Mesenchymal stem cell of Wharton's jelly (primary cell): ENCODE data around the genes TIMM23, ZNF488 and FAM25C.

DNA sequence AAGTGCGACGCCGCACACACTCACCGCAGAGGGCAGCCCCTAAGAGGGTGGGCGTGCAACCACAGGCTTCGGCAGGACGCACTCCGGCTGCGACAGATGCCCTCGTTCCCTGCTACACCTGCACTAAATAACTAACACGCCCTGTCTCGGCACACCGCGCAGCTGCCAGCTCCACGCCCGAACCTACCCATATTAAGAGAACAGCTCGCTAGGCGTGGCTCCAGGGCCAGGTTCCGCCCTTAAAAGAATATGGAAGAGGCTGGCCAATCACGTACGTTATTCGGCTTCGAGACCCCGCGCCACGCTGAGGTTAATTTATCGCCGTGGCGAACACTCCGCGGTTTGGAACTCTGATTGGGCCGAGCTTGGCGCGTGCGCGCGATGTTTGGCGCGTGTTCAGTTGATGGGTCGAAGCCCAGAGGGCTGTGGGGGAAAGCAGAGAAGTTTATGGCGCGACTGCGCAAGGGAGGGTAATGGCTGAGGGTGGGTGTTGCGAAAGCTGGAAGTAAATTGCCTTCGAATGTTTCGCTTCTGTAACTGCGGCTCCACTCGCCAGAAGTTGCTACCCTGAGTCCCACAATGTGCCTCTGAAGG lies 91.0 kb downstream of the OR13A1 start:
- CAGE, long polyA plus RNA: no peak

DNA sequence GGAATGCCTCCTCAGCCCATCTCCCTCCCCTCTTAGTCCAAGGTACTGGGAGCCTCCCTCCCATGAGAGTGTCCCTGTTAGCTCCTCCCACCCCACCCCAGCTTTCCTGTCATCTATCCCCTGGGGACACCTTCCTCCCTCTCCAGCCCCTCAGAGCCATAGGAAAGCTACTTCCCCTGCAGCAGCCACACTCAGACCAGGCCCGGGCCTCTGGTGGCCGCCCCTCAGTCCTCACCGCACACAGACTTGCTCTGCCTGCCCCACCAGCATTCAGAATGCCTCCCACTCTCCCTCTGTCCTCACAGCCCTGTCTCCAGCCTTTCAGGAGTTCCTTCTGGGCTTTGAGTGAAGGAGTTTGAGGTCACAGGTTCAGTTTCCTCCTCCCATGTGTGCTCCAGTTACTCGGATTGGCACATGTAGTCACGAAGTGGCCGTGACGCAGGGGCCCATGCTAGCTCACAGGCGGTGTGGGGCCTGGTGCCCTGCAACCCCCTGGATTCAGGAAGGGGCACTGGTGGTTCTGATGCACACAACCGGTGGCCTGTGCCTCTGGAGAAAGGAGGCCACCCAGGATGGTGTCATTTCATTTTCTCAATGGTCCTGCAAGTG lies 5.2 kb downstream of the ALOX5 start:
- CAGE, long polyA plus RNA: no peak

DNA sequence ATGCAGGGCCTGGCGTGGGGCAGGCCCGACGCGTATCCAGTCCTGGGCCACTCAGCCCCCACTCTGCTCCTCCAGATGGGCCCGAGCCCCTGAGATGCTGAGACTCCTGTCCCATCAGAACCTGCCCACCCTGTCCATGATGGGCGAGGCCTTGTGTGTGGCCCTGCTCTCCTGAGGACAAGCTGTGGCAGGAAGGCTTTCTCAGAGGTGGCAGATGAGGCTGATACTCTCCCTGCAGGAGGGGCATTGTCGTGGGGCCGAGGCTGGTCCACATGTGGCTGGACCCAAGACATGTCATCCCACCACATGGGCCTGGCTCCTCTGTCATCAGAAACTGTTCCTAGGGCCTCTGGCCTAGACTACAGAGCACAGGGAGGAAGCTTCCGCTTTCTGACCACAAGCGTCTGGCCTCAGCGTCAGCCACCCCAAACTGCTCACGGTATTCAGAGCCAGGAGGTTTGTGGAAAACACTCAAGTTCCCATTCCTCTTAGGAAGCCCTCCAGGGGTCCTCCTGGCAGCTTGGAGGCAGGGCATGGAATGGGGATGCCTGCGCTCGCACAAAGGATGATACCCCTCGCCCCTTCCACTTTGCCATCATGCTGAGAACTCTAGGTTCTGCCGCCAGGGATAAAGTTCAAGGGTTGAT lies 6.1 kb downstream of the ALOX5 start:
- CAGE, long polyA plus RNA: no peak

GRCh38 chr10:45426022-45426593 lies 52.1 kb downstream of the ALOX5 start:
- CAGE, long polyA plus RNA: no peak

DNA sequence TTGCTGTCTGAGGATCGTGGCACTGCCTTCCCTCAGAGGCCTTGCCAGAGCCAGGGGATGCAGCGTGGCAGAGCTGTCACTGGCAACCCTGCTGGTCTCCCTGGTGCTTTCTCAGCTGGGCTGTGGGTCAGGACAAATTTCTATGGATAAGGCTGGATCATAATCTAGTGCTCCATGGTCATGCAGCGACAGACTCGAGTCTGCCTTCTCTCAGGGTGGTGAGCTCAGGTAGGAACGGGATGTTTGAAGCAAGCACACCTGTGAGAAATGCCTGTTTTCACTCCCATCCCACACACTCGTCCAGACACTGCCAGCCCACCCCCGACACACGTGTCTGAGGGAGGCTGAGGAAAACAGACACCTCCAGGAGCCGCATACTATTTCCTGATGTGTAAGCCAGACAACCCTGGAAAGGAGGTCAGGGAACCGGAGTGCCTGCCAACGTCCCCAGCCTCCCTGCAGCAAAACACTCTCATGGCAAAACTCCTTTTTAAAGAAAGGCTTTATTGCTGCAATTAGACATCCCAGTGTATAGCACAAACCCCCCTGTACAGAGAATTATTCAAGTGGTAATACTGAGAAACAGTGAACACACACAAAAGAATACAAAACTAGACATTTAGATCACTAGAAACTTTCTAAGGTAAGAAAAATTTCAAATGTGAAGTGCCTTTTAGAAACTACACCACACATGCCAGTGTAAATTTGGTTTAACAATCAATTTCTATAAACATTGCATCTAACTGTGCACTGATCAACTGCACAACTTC lies 80.3 kb downstream of the ALOX5 start:
- CAGE, long polyA plus RNA: no peak

- CAGE, long polyA plus RNA: no peak
Measured at GRCh38 chr10:45460445-45460831, 74.7 kb downstream of the MARCHF8 start.

- CAGE, long polyA plus RNA: no peak
Measured at GRCh38 chr10:45601126-45601451, 65.9 kb upstream of the MARCHF8 start.

GRCh38 chr10:45673260-45673592 lies 654 bp upstream of the ZFAND4 start:
- CAGE, long polyA plus RNA: no peak

GRCh38 chr10:45970995-45971450 lies 1.3 kb upstream of the TIMM23 start:
- CAGE, long polyA plus RNA: no peak

DNA sequence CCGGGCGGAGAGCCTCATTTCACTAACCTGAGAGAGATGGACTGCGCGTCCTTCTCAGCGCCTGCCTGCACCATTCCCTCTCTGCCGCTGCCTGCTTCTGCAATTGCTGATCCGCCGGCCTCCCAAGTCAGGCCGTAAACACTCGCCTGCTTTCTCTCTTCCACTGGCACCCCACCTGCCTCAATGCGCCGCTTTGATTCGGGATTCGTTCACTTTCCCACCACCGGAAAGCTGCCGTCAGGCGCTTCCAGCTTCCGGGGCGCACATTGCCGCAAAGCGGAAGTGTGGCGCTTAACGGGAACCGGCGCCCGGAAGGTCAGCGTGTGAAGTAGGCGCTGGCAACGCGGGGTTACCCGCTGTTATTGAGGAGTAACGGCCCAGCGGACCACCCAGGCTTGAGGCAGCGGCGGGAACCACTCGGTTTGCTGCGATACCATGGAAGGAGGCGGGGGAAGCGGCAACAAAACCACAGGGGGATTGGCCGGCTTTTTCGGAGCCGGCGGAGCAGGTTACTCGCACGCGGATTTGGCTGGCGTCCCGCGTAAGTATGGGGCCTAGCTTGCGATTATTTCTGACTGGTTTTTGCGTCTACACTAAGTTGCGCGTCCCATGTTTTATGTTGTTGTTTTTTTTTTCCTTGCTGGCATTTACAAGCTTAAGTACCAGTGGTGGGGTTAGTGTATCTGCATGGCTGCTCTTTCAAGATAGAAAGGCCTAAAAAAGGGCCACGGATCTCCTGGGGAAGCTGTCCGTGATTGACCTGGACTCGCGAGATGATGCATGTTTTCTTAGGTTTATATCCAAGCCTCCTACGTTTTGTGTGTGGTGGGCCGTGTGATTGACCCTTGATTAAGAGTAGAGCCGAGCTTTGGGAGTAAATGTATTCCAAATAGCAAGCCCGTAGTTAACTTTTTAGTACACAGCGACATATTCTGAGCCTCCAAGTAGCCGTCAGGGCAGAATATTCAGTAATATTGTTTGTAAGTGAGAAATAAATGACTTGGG lies at the start of gene TIMM23:
TIMM23 (plus strand) TSS at position 300 of the 1,005 bp plus-strand sequence.
- CAGE, long polyA plus RNA: no peak

GRCh38 chr10:46009989-46011243 lies 20.0 kb downstream of the NCOA4 start:
- CAGE, long polyA plus RNA: no peak

- CAGE, long polyA plus RNA: no peak
Measured at GRCh38 chr10:47384103-47384971, at the start of gene ZNF488. ZNF488 (minus strand) TSS chr10:47384293.

- CAGE, long polyA plus RNA: no peak
Measured at GRCh38 chr10:47763610-47763803, 115 bp upstream of the SYT15B start.

DNA sequence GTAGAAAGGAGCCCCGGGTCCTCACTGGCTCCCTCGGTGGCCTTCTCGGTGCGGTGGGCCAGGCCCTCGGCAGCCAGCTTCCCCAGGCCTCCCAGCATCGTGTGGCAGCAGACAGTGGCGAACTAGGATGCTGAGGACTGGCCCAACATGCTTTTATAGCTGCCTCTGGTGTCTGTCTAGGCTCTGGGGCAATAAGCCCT lies at the start of gene FAM25C:
FAM25C (minus strand) TSS at position 124 of the 200 bp plus-strand sequence.
- CAGE, long polyA plus RNA: no peak

- CAGE, long polyA plus RNA: no peak
Measured at GRCh38 chr10:48130593-48131224, 131.1 kb upstream of the FAM25C start.

GRCh38 chr10:48140287-48140613 lies 134.2 kb downstream of the FRMPD2 start:
- CAGE, long polyA plus RNA: no peak

- CAGE, long polyA plus RNA: no peak
Measured at GRCh38 chr10:48194751-48195377, 79.6 kb downstream of the FRMPD2 start.

DNA sequence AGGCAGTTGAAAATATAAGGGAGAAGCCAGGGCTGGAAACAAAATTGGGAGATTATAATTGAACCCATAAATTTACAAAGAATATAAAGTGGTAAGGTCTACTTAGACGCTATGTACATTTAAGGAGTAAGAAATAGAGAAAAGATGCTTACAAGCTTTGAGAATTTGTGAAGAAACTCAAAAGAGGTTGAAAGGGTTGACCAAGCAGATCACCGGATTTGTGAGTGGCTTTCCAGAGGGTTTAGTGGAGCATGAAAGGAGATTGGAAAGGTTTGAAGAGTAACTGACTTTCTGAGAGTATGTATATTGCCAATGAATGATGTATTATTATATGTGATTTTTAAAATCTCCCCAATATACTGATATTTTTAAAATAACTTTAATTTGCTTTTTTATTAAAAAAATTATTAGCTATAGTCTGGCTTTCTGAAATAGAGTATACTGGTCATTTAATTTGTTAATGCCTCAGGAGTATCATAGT lies 64.4 kb downstream of the MAPK8 start:
- CAGE, long polyA plus RNA: no peak

- CAGE, long polyA plus RNA: no peak
Measured at GRCh38 chr10:48625072-48625380, 20.2 kb upstream of the ARHGAP22 start.

GRCh38 chr10:48634442-48634903 lies 29.6 kb upstream of the ARHGAP22 start:
- CAGE, long polyA plus RNA: no peak